GM19239 (cell line): ENCODE measurements around a stretch of chr6.

DNA sequence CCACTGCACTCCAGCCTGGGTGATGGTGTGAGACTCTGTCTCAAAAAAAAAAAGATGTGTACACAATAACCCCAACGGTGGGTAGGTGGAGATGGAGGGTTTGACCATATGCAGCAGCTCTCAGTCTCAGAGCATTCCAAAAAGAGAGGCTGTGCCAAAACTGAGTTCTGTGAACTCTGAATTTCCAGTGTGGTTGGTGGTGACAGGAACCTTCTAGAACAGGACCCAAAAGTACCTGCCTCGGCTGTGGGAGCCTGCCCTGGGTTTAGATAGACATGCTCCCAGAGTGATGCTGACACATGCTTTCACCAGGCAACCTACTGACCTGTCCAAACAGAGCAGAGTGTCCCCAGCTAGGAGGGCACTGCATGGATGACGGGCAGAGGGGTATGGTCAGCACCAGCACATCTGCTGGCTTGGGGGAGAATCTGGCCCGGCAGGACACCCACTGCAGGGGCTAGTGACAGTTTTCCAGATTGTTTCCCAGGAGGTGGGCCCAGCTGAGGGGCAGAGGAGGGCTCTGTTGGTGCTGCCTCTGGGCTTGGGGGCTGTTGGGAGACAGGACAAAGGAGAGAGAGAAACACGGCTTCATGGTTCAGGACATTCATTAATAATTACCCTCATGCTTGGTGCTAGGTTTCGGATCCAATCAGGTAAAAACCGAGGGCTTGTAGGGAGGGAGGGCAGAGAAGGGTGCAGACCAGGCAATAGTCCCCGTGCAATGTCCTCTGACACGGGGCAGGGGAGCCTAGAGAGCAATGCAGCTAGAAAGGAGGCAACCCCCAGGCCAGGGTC, 15.1 kb downstream of the KCNK5 start:
- RRBS: no CpG with 5 or more reads among the region's 9 CpGs

DNA sequence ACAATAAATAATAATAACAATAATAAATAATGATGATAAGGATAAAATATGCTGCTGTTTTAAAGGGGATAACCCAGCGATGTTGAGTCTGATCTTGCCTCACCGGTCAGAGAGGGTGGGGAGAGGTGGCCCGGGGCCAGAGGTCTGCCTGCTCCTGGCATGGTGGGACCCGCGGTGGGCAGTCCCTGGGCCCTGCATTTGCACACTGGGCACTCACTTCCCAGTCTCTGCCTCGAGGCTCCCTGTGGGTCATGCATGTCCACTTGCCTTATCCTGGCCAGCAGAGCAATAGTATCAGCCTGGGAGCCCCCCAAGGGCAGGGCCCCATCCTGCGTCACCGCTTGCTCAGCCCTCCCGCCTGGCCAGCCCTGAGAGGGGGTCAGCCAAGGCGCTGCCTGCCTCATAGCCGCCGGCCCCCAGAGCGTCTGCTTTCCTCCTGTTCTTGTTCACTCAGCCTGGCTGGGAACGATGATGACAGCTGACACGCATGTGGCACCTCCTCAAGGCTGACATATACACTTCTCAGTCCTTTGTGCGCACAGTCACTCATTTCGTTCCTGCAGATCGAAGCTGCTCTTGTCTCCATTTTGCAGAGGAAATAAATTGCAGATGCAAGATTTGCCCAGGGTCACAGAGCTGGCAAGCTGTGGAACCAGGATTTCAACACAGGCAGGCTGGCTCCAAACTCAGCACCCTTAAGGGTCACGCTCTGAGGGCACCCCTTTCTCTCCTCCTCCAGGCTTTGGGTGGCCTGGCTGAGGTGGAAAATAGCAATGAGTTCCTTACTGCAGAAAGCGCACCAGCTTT, 17.4 kb downstream of the KCNK17 start:
- RRBS: no CpG with 5 or more reads among the region's 20 CpGs

DNA sequence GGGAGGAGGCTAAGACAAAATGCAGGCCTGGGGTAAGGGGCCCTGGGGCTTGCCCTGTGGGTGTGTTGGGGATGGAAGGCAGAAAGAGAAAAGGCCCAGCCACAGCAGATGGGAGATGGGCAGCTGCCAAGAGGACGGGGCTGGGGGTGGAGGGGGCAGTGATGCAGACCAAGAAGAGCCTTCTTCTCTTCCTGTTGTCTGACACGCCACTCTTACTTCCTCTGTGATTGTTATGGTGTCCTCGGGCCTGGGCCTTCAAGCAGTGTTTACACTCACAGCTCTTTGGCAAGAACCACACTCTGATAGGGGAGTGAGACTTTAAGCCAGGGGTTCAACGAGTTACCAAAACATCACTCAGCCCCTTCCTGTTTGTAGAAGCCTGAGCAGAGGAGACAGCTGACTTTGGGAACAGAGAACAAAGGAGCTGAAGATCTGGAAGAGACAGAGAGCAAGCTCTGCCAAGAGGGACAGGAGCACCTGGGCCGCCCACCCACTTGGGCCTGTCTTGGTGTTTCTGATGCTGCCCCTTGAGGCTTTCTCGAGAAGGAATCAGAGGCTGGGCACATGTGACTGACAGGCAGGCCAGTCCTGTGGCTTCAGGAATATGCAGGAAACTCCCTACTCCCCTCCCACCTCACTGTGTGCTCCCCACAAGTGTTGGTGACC, 20.6 kb upstream of the KCNK16 start:
- RRBS: no CpG with 5 or more reads among the region's 6 CpGs

DNA sequence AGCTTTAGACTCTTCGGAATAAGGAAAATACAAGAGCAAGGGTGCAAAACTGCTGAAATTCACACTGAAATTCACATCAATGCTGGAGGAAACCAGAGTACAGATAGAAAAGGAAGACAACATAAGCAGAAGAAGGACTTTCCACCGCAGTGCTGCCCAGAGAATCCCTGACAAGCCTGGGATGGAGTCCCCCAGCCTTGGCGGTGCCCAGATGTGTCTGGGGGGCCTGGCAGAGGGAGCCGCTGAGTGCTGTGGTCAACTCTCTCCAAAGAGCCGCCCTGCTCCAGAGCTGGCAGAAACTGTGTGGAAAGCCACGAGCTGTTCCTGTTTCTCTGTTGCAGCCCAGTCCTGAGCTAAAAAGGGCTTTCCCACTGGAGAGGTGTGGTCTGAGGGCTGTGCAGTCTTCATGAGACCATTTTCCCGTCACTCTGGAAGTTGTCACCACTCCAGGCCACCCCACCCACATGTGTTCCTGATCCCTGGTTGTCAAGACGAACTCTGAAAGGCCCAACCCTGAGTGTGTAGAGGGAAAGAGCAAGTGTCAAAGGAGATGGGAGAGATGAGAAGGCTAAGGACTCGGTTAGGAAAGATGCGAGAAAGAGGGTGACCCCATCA, 99.7 kb upstream of the KCNK16 start:
- RRBS: no CpG with 5 or more reads among the region's 10 CpGs

- RRBS: no CpG with 5 or more reads among the region's 7 CpGs
Observed at GRCh38 chr6:39496860-39497317, 174.4 kb upstream of the KCNK16 start.

GRCh38 chr6:39861521-39862188, 69.5 kb downstream of the DAAM2 start:
- RRBS: no CpG with 5 or more reads among the region's 8 CpGs

DNA sequence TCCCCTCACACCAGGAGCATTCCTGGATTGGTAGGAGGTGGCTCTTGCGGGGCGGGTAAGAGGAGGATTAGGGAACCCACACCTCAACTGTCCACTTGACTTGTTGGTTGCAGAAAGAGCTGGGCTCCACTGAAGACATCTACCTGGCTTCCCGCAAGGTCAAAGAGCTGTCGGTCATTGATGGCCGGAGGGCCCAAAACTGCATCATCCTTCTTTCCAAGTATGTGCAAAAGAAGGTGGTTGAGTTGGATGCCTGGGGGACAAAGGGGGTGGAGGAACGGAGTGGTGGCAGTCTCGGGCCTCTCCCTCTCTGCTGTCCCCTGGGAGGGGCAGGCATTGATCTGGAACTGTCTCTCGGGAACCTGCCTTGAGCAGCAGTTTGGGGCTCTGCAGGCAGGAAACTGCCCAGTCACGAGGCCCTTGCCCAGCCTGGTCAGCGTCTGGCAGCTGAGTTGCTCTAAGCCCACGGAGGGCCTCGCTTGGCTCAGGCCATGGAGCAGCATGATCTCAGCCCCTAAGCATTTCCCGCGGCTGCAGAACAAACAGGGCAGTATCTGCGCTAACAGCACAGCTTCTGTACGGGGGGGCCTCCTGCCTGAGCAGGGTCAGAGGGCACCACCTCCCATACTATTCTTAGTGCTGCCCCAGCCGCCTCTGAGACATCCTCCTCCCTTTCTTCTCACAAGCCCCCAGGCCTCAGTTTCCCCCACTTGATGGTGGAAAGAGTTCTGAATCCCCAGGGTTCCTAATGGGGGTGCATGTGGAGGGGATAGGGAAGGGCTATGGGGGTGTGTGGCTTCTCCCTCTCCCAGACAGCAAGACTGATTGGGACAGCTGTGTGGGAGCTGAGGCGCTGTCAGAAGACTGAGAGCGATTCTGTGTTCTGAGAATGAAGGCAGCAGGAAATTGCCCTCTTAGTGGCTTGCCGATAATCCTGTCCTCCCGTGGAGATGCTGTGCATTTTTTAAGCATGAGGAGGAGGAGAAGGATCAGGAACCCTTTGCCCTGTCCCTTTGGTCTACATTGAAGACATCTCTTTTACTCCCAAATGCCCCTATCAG, 46.6 kb downstream of the MOCS1 start:
- RRBS: no CpG with 5 or more reads among the region's 21 CpGs

DNA sequence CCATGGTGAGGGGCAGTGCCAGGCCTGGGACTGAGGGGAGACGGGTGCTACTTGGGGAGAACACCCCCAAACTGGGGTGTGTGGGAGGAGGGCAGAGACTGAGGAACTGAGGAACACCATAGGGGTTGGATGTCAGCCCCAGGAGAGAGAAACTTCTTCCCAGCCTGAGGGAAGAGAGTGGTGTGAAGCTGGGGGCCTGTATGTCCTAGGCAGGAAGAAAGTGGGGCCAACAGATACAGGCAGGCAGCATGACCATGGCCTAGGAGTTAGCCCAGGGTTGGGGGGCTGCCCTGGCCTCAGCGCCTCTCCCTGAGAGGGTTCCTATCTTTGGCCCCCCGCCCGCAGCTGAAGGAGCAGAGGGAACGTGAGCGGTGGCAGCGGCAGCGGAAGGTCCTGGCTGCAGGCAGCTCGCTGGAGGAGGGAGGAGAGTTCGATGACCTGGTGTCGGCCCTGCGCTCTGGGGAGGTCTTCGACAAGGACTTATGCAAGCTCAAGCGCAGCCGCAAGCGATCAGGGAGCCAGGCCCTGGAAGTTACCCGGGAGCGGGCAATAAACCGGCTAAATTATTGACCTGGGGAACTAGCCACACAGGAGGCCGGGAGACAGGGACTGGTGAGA, 32.7 kb downstream of the MOCS1 start:
- RRBS: 100% methylated on average over 1 of the region's 20 CpGs

GRCh38 chr6:39932165-39932749, 2.0 kb downstream of the MOCS1 start:
- RRBS: no CpG with 5 or more reads among the region's 7 CpGs

- RRBS: no CpG with 5 or more reads among the region's 2 CpGs
Observed at GRCh38 chr6:40779378-40779612, 192.1 kb upstream of the LRFN2 start.

DNA sequence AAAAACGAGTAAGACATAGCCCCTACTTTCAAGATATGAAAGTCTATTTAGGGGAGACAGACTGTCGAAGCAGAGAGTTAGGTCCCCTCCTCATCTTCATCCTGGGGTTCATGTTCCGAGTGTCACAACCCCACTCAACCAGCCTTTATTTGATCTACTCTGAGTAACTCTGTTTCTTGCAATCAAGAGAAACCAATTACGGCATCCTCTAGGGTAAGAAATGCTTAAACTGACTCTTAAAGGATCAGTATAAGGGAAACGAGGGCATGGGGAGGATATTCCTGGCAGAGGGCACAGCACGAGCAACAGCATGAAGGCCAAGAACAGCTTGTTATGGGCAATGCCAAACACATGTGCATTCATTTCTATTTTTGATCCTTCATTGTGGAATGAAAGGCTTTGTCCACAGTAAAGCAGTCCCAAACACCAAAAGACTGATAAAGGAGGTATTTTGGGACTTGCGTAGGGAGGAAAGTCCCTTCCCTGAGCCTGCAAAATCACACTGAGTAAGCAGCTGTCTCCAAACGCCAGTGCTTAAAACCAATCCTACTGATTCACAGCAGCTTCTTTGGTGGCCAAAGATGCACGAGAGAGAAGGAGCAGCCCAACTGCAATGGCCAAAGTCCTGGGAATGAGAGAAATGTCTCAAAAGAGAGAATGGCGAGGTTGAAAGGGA, 138.3 kb downstream of the UNC5CL start:
- RRBS: no CpG with 5 or more reads among the region's 10 CpGs

DNA sequence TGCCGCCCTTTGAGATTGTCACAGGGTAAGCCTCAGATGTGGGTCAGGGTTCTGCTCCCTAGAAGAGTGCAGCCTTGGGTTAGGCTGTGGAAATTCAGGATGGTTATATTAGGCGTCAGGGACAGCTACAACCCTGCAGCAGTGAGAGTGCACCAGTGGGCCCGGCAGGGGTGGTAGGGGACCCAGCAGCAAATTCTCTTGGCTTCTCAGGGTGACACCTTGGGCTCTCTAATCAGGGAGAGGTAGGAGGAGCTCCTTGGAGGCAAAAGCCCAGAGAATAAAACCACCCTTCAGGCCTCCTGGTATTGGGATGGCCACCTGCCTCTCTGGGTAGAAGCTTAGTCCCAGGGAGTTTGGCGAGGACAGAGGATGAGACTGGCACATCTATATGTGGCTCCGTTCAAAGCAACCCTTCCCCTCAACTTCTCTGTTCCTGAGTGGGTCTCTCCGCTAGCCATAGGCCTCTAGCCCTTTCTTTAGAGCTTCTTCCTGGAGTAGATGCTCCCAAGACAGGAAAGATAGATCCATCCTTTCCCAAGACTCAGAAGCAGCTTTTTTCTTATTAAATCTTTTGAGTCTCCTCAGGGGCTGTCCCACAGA, 552 bp downstream of the APOBEC2 start:
- RRBS: no CpG with 5 or more reads among the region's 6 CpGs

- RRBS: no CpG with 5 or more reads among the region's 25 CpGs
Observed at GRCh38 chr6:41071767-41072180, 382 bp downstream of the OARD1 start.

- RRBS: 2% methylated on average over 7 of the region's 18 CpGs
Observed at GRCh38 chr6:41546772-41546870, 440 bp downstream of the FOXP4 start.

- RRBS: 5% methylated on average over 29 of the region's 74 CpGs
Observed at GRCh38 chr6:41547218-41548225, 1.3 kb downstream of the FOXP4 start.

DNA sequence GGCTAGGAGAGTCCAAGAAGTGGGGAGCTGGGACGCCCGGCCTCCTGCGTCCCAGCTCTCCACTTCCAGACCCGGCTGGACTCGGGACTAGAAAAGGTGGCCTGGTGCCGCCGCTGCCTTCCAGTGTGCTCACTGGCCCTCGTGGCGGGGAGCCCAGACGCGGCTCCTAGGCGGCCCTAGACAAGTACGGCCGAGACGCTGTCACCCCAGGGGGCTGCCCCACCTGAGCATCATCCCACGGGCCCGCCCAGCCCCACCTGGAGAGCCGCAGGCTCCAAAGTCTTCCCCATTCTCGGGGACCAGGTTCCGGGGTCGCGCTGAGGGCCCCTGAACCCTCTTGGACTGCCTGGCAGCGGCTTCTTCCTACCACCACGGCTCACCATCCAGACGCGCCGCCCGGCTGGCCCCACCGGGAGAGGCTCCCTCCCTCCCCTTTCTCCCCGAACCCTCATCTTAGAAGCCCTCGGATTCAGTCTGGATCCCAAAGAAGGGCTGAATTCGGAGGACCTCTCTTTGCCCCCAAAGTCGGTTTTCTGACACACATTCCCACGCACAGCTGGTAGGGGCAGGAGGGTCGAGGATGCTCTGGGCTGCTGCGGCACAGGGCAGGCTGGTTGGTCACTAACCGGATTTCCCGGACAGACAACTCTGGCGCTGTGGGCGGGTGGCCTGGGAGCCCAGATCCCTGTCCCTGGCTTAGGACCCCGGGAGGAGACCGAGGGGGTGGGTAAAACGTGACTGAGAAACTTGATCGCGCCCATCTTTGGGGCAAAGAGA, 788 bp upstream of the MDFI start:
- RRBS: 14% methylated on average over 14 of the region's 45 CpGs

DNA sequence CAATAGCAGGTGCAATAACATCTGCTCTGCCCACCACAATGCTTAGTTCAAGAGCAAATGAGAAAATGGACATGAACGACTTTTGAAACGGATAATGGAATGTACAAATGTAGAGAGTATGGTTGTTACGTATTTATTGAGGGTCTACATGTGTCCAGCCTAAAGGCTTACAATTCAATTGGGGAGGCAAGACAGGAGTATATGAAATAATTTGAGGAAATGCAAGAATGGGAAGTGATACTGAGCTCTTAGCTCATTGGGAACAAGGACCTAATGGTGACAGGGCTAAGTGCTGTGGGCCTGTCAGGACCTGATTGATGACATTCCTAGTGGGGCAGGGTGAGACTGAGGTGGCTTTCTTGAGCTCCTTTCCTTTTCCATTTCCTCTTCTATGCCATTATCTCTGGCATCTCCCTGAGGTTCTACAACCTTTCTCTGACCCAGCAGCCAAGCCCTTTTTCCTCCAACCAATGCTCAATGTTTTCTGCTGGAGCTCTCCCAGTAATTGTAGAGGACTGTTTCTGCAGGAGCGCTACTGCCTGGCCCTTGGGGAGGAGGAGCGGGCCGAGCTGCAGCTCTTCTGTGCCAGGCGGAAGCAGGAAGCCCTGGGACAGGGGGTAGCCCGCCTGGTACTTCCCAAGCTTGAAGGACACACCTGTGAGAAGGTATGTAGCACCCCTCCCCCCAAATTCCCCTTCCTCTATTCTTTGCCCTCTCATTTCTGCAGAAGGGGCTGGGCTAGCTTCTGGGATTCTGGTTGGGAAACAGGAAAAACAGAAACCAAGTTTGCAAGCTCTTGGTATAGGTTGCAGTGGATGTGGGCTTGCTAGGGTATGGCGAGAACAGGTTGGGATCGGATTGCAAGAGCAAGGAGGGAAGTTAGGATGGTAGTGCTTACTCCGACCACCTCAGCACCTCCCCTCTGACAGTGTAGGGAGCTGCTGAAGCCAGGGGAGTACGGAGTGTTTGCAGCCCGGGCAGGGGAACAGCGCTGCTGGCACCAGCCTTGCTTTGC, 2.8 kb upstream of the TOMM6 start:
- RRBS: no CpG with 5 or more reads among the region's 14 CpGs

- RRBS: no CpG with 5 or more reads among the region's 8 CpGs
Observed at GRCh38 chr6:41939432-41939999, 2.1 kb downstream of the CCND3 start.

DNA sequence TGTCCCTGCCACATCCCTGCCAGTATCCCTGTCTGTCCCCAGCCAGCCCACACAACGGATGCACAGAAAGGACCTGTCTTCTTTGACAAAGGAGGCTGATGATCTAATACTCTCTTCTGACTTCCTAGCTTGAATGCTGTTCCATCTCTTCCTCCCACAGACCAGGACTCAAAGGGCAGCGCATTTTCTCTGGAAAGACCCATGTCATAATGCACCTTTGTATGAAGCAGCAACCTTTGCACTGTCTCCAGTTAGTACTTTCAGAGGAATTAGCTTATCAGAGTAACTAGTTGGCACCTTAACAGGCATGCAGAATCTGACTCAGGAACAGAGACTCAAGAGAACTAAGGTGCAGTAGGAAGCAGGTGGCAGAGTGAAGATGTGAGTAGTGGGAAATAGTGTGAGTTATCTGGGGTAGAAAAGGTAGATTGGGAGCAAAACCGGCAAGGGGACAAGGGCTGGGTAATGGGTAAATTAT, 53.2 kb upstream of the TAF8 start:
- RRBS: no CpG with 5 or more reads among the region's 3 CpGs

- RRBS: no CpG with 5 or more reads among the region's 5 CpGs
Observed at GRCh38 chr6:42016854-42017691, 33.3 kb upstream of the TAF8 start.